ENCODE measurements around a stretch of chr3.

GRCh38 chr3:101780573-101781102, 1.6 kb downstream of the NXPE3 start:
- PRO-cap = no peak
- RAMPAGE, long total RNA, 4 experiments = no peak in any of the 4 experiments

DNA sequence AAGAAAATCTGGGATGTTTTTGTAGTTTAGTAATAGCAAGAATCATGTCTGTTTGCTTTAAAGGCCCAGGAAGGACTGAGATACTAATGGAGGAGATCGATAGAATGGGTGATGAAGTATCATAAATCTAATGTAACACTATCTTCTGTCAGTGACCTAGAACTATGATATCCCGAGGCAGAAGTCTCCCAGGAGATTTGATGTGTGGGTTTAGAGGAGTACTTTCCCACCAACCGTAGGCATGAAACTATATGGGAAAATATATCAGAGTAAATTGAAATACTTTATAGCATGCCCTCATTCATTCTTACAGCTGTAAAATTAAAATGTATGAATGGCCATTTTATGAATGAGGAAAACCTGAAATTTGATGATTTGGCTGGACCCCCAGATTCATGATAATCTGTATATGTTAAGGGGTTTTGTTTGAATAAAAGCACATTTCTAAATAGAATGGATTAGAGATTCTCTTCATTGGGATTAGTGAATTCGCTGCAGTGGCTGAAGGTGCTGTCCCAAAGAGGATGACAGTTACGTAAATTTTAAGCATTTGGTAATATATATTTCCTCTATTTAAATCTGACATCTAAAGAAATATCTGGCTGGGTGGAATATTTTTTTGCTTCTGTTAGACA, 20.8 kb upstream of the NFKBIZ start:
- PRO-cap = no peak
- RAMPAGE, long total RNA, 4 experiments = no peak in any of the 4 experiments

- PRO-cap = no peak
- RAMPAGE, long total RNA, 4 experiments = no peak in any of the 4 experiments
These were observed 1.8 kb downstream of the NFKBIZ start for GRCh38 chr3:101851088-101851638.

GRCh38 chr3:101854021-101854380, 4.7 kb downstream of the NFKBIZ start:
- PRO-cap = no peak
- RAMPAGE, long total RNA, 4 experiments = no peak in any of the 4 experiments

GRCh38 chr3:101863653-101863900, 14.3 kb downstream of the NFKBIZ start:
- PRO-cap = no peak
- RAMPAGE, long total RNA, 4 experiments = no peak in any of the 4 experiments

GRCh38 chr3:101898684-101899308, 49.5 kb downstream of the NFKBIZ start:
- PRO-cap = no peak
- RAMPAGE, long total RNA, 4 experiments = no peak in any of the 4 experiments

DNA sequence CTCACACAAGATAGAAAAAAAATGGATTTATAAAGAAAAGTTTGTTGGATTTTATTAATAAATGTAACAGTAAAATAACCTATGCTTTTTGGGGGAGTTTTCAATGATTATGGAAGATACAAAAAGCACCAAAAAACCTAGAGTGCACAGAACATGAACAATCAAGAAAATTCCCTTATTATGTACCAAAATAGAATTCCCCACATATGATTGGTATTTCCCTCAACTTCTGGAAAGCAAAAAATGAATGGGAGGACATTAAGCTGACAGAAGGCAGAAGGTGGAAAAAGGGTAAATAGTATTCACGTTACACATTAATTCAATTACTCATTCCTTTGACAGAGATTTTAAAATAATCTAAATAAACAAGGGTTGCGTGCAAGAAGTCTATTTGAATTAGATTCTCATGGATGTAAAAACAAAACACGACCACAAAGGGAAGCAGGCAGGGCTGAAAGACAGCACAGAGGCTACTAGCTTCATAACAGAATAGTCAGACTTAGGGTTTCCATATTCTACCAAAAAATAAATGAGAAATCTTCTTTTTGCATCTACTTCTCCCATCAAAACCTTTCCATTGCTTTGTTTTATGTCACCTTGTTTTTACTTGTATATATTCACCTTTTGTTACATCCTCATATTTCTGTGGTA, 260.5 kb upstream of the ZPLD1 start:
- PRO-cap = no peak
- RAMPAGE, long total RNA, 4 experiments = no peak in any of the 4 experiments

DNA sequence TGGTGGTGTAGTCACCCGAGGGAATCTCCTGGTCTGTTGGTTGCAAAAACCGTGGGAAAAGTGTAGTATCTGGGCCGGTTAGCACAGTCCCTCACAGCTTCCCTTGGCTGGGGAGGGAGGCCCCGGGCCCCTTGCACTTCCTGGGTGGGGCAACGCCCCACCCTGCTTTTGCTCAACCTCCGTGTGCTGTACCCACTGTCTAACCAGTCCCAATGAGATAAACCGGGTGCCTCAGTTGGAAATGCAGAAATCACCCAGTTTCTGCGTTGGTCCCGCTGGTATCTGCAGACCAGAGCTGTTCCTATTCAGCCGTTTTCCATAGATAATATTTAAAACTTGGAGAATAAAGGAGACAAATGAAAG, 211.6 kb upstream of the ZPLD1 start:
- PRO-cap = no peak
- RAMPAGE, long total RNA, 4 experiments = no peak in any of the 4 experiments

- PRO-cap = no peak
- RAMPAGE, long total RNA, 4 experiments = no peak in any of the 4 experiments
These were observed 818.8 kb upstream of the ALCAM start for GRCh38 chr3:104547925-104548236.

DNA sequence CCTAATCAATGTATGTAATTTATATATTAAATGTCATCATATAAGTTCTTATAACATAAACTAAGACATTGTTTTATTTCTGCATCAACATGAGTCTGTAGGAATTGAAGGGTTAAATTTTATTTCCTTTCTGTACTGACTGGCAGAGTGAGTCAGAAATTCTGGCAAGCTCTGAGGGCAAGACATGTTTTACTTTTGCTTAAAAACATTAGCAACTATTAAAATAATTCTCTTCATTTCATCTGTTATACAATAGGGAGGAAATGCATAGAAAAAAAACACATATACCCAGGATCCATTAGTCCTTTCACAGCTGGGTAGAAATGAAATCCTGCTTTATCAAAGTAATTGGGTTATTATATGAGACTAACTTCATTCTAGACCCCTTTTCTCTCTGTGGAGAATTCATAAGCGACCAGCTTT, 171.4 kb upstream of the ALCAM start:
- PRO-cap = no peak
- RAMPAGE, long total RNA, 4 experiments = no peak in any of the 4 experiments

DNA sequence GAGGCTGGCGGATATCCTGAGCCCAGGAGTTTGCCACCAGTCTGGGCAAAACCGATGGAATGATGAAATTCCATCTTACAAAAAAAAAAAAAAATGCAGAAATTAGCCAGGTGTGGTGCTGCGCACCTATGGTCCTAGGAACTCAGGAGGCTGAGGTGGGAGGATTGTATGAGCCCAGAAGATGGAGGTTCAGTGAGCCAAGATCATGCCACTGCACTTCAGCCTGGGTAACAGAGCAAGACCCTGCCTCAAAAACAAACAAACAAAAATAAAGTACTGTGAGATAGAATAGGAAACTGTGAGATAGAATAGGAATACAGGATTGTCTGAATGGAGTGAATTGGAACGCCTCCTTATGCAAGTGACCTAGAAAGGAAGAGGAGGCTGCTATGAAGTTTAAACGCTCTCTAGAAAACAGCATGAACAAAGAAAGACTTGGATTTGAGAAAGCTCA, 47.5 kb downstream of the ALCAM start:
- PRO-cap = no peak
- RAMPAGE, long total RNA, 4 experiments = no peak in any of the 4 experiments

DNA sequence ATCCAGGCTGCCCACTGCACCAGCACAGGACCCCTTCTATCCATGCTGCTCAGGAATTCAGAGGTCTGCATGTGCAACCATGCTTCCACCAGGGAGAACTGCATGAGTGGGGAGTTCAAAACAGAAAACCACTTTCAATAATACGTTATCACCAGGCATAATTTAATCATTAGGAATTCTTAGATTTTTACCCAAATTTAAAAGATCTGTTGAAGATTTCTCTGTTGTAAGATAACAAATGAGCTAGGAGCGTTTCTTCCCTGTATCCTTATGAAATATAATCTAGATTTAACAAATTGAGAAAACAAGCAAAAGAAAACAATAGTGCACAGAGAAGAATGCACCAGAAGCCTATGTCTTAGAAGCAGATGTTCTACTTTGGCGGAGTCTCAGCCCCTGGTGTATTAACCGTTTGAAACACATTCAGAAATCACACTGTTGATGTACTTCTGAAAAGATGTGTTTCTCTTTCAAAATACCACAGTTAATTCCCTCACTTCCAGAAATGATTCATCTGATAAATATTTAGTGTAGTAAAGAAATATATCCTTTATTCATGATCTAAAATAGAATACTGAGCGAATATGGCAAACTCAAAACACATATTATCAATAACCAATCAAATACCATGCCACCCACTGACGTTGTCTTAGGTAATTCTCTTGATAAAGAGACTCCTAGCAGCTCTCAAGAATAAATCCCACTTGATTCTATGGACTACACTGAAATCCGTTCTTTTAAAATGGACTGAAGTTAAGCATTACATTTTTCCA, 77.7 kb downstream of the CBLB start:
- PRO-cap = no peak
- RAMPAGE, long total RNA, 4 experiments = no peak in any of the 4 experiments

DNA sequence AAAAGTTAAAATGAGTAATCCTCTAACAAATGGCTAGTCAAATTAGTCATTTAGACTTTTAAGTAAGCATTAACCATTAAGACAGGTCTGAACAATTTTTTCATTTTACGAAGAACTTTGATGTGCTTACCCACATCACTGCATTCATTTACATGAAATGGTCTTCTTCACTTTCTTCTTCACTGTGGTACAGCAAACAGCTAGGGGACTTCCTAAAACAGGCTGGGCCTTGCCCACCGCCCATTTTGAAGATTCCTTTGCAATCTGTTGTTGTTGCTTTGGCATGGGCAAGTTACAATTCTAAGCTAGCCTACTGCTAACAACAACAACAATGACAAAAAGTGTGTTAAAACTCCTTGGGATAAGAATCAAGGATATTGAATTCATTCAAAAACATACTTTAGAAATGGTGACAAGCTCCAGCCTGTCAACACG, 67.4 kb downstream of the CBLB start:
- PRO-cap = no peak
- RAMPAGE, long total RNA, 4 experiments = no peak in any of the 4 experiments

GRCh38 chr3:105843741-105844453, 24.9 kb downstream of the CBLB start:
- PRO-cap = no peak
- RAMPAGE, long total RNA, 4 experiments = no peak in any of the 4 experiments

GRCh38 chr3:105865601-105866475, 3.0 kb downstream of the CBLB start:
- PRO-cap = no peak
- RAMPAGE, long total RNA, 4 experiments = no peak in any of the 4 experiments

GRCh38 chr3:105867717-105867890, 1.2 kb downstream of the CBLB start:
- PRO-cap = unidirectional peak, plus-strand start at chr3:105867809
- RAMPAGE, long total RNA, 4 experiments = no peak in any of the 4 experiments

GRCh38 chr3:106945427-106945967, 431.7 kb upstream of the CCDC54 start:
- PRO-cap = no peak
- RAMPAGE, long total RNA, 4 experiments = no peak in any of the 4 experiments

DNA sequence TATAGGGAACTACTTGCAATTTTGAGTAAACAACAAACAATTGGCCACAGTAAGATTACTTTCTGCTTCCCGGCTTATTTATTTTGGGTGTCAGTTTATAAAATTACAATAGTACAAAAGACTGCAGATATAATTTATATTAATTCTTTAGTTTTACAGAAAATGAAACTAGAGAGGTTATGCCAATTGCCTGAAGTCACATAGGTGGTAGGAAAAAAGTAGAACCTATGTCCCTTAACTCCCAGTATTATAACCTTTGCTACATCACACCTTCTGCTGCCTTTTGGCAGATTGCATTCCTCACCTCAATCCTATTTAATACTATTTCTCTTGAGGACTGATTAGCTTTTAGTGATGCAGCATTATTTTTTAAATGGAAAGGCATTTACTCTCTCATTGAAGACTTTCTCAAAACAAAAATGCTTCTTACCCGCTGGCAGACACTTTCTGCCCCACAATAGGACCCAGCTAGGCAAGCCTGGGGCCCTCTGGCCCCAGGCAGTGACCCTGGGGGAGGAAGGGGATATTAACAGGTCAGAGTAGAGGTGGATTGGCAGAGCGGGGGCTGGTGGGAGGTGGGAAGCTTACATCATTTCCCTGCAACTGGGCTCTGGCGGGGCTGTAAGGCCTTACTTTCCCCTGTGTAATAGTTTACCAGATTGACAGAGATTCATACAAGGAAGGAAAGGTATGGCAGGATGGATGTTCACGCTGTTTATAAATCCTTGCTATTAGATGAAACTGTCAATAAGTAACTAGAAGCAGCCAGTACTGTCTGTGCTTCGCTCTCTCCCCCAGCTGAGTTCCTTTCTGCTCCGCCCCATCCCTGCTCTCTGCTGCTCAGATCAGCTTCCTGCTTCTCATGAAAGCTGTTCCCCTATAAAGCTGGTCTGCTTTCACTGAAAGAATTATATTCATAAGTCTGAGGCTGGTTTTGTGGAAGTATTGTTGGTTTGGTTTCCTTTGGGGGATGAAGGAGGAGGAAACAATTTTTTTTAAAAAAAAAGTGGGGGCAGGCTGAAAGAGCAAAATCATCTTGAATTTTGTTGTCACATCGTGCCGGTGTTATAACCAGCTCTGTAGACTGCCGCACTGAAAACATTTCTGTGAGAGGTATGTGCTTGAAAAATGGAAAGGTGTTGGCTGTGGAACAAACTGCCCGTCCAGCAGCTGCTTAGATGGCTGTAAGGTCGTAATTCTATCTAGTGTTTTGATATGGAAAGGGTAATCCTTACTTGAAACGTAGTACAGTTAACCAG, 76.1 kb downstream of the BBX start:
- PRO-cap = no peak
- RAMPAGE, long total RNA, 4 experiments = no peak in any of the 4 experiments

GRCh38 chr3:107772493-107773467, 250.0 kb downstream of the BBX start:
- PRO-cap = no peak
- RAMPAGE, long total RNA, 4 experiments = no peak in any of the 4 experiments

DNA sequence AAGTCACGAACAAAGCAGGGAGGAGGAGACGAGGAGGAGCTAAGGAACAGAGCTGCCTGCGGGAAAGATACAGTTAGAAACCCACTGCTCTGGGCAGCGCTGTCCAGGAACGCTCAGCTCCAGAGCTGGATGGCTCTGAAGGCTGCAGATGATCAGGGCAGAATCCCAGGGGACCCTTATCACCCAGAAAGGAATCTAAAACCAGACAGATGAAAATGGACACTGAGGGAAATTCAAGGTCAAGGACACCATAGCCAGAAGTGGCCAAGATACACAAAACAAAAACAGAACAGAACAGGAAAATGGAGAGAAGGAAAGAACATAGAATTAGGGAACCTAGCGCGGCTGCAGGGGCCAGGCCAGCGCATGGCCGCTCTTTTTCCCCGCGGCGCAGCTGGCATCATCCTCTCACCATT, 257.7 kb downstream of the CD47 start:
- PRO-cap = no peak
- RAMPAGE, long total RNA, 4 experiments = no peak in any of the 4 experiments

Measured in sigmoid colon (tissue), 4 donors.